Colic lymph node (tissue), 1 donor: Measurements from ENCODE around the genes SP9, CHRNA1 and EVX2.

DNA sequence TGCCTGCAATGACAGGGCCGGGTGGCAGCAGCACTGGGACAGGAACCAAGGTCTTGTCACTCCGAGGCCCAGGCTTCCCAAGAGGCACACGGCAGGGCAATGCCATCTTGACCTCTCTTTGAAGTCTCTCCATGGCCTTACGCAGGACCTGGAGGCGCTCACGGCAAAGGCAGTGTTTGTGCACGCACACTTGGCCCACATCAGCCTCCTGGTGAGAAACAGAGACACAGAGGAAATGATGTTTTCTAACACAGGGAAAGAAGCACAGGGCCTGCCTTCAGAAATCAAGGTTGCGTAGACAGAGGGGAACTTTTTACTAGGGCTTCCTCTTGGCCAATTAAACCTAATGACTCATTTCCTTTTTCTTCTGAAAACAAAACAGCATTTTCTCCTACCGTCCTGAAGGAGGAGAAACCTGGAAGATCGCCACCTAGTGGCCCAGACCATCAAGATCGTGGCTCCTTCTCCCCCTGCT, 74.5 kb upstream of the SP3 start:
- PRO-cap = unidirectional peak, minus-strand start at position 210 of the sequence; unidirectional peak, minus-strand start at position 286 of the sequence

GRCh38 chr2:174071968-174072631, 106.9 kb upstream of the SP3 start:
- PRO-cap = no peak

DNA sequence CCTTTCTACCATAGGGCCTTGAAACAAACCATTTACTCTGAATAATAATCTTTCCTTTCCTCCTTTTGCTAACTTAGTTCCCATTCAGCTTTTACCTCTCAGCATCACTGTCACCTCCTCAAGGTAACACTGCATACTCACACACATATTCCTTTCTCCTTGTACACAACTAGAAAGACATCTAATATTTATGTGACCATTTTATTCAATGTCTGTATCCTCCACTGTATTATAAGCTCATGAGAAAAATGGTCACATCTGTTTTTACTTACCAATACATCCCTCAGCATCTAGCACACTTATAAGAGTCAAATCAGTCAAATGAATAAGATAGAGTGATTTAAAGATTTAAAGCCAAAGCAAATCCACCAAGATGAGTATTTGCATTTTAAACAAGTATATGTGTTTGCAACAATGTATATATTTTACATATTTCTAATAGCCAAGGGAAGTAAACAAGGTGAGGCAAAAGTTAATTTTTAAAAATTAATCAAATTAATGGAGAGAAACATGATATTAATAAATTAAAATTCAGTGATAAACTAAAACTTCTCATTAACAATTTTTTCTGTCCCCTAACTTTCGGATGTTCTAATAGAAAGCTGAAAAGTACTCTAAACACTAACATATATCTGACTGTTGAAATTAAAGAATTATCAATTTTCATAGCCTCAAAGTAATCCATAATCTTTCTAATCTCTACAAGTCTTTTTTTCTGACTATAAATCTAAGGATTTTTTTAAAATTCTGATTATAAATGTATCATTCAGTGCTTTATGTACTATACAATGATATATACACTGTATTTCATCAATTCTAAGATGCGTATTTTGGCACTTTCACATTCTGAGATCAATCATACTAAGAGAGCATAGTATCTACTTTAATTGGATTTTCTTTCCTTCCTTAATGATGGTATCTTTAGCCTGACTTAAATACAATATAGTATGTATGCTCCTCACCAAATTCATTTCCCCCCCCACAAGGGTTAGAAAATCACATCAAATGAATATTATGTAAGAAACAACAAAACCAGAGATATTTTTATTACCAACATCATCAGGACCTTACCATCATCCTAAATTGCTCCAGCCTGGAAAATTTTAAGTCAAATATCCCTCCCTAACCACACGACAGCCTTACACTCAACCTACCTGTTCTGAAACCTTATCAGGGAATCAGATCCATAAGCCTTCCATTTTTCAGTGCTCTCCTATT, 27.6 kb downstream of the OLA1 start:
- PRO-cap = no peak

GRCh38 chr2:174310633-174311284, 24.0 kb upstream of the SP9 start:
- PRO-cap = no peak

GRCh38 chr2:174325756-174327189, 8.5 kb upstream of the SP9 start:
- PRO-cap = no peak

GRCh38 chr2:174334368-174335162, at the start of gene SP9:
TSS of gene SP9 (plus strand) at chr2:174334954.
- PRO-cap = no peak

DNA sequence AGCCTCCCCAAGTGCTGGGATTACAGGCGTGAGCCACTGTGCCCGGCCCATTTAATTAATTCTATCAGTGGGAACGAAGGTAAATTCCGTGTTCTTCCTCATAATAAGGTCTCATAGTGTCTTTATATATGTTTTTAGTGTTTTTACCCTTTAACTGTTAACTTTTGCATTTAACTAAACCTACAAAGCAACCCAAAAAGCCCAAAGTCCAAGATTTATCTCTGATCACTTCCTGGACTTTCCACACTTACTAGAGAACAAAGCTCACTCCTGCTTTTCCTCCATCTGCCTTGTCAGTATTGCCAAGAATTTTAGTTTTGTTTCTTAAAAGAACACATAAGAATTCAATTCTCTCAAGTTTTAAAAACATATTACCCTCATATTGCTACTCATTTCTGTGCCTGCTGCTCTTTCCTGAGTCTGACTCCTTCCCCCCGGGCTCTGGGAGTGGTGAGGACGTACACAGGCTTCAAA, 24.8 kb upstream of the GPR155 start:
- PRO-cap = no peak

GRCh38 chr2:174546678-174547510, 50.7 kb downstream of the WIPF1 start:
- PRO-cap = no peak

DNA sequence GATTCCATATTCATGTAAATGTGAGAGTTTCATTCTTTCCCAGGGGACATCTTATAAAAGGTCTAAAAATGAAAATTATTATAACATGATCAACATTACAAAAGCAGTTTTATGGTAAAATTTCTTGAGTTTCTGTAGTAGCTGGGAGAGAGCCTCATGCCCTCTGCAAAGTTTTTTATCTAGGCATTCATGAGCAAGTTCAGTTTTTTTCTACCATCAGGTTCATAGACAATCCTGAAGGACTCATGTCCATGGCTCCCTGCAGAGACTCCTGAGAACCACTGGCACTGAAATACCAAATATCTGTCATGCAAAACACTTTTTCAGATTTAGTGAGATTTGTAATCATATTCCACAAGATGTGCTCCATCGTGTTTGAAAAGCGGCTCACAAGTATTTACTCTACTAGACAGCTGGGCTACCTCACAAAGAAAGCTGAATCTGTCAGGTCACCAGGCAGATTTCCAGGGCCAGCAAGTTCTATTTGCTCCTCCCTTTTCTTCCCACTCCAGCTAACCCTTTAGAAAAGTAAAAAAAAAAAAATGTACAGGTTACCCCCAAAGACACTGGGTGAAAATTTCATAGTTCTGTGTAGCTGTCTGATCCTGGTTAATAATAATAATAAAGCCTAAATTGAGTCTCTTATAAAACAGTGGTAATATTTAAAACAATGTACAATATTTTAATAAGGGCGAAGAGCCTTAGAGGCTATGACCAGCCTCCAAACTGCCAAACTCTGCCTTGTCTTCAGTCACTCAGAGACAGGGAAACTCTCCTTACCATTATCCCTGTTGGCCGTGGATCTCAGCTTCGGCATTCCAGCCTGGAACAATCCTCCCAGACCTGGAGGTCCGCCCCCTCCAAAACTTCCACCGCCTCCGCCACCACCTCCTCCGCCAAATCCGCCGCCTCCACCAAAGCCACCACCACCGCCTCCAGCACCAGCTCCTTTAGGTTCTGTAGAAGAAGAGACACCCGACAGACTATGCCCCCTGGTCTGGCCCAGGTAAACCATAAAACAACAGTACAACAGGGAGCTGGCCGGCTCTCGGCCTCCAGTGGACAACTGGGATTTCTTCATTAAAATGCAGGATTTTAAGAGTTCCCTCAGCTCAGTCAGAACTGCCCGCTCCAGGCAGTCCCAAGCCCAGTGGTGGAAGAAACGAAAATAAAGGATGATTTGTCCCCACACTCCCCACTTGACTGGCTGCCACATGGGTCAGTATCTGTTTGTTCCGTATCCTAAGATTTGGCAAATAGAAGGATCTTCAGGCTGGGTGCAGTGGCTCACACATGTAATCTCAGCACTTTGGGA, 22.7 kb downstream of the WIPF1 start:
- PRO-cap = no peak

- PRO-cap = bidirectional peak, plus-strand start at chr2:174591162, minus-strand start at chr2:174591142
These were observed 6.8 kb downstream of the WIPF1 start for GRCh38 chr2:174590834-174591273.

DNA sequence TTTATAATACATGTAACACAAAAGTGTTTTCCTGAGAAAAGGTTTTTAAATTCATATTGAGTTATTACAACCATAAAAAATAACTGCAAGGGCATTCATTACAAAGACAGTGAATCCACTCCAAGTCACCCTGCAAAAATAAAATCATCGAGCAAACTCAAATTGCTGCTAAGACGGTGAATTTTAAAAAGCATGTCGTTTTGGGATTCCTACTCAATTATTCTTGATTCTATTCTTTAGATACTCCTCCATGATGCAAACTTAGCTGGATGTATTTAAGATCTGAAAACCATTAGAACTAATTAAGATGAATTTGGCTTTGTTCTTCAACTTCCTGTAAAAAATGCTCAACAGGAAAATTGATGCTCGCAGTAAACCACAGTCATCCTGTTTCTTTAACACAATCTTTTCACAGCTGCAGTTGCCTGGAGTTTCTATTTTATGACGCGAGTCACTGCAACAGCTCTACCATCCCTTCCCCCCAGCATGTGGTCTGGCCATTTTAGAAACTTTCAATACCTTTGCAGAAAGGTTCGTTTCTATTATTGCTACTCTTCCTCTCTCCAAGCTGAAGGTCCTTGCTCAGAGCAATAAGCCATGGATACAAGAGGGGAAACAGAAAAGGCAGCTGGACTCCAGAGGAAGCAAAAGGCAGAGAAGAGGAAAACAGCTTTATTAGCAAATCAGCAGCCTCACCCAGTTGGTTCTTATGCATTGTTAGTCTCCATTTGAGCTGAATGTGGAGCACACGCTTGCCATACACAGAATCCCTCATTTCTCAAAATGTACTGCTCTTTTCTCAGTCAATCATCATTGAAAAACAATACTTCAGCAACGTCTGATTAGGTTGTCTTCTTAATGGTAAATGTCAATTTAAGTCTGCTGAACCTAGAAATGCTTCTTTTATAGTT, 4.0 kb downstream of the WIPF1 start:
- PRO-cap = bidirectional peak, plus-strand start at position 420 of the sequence, minus-strand start at position 300 of the sequence; bidirectional peak, plus-strand start at position 727 of the sequence, minus-strand start at position 730 of the sequence

DNA sequence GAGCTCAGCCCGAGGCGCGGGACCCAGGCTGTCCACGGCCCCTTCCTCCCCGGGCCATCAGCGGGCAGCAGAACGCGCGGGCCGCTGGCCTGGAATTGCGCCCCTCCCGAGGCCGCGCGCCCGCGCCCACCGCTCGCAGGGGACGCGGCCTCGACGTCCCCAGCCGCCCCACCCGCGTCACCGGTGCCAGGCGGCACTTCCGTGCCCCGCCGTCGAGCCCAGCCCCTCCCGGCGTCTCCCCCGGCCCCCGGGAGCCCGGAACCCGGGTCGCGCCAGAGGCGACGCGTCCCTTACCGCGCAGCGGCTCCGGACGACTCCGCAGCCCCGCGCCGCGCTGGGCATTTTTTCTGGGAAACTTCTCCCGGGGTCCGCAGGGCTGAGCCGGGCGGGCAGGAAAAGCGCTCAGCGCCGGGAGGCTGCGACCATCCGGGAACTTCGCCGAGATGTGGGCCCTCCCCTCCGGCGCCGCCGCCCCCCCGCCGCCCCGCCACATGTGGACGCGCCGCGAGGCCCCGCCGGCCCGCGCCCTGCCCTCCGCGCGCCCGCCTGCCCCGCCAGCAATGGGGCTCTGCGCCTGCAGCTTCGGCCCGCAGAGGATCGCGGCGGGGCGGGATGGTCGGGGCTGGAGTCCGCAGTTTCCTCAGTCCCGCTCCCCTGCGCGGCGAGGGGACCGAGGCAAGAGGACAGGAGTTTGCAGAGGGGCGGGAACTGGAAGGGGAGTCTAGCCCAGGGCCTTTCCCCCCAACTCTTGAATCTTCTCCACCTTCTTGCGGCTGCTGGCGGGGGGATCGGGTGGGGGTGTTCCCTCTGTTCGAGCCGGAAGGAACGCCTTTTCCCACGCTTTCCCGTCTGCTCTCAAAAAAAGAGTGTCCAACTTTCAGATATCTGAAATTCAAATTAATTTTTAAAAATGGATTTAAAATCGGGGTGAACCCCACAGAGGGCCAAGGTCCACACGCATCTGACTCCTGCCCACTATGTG, 81.5 kb downstream of the CHRNA1 start:
- PRO-cap = bidirectional peak, plus-strand start at position 258 of the sequence, minus-strand start at position 179 of the sequence; bidirectional peak, plus-strand start at position 592 of the sequence, minus-strand start at position 434 of the sequence

GRCh38 chr2:174764348-174764690, at the start of gene CHRNA1:
TSS of gene CHRNA1 (minus strand) at chr2:174764472.
- PRO-cap = no peak

DNA sequence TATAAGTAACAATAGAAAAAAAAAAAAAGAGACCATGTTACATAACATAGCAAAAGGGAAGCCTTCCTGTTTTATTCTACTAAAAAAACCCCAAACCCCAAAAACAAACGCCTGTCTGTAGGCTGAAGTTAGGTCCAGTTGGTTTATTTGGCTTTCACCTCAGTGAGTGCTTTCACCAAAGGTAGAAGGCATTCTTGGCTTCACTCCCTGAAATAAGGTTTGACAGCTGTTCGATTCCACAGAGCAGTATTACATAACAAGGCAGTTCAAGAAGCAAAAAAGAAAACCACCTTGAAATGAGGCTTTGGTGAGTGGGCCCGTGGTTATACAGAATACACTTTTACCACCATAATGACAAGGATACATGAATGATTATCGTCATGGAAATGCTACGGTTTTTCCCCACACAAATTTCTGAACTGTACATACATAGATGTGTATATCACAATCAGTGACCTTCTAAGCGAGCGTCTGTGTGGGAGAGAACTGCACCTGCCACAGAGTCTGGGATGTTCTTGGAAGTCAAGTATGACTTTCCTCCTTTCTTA, 80.0 kb upstream of the CHRNA1 start:
- PRO-cap = no peak

DNA sequence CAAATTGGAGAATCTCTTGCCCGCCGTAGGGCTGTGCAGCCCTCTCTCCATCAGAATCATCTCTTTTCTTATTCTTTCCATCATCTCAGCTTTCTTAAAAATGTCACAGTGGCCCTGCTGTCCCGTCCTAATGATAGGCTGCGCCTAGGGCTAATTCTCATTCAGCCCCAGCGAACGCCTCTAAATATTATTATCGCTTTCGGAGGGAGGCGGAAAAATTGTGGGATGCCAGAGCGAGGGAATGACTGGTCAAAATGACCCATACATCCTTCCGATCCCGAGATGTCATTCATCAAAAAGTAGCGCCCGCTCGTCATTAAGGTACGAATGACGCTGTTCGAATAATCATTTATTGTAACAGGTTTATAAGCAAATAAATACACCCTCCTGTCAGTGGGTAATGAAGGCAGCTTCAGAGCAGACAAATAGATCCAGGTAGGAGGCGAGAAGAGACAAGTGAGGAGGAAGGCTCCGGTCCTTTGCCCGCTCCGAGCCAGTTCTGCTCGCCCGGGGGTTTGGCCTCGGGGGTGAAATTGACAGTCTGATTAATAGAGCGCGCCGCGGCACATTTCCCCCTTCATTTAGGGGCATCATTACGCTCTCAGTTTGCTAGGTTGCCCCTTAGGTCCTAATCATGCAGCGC, at the start of gene EVX2:
EVX2 (minus strand) TSS at position 270 of the 643 bp plus-strand sequence.
- PRO-cap = no peak

DNA sequence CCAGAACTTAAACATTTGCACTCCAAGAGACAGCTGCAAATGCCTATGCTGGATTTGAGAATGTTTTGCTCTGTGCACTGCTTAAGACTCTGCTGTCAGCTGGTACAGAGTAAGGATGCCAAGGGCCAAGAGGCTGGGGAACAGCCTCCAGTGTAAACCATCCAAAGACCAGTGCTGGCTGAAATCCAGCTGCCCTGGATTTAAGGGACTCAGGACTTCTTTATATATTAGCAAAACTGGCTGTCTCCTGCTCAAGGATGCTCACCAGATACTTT, 3.9 kb downstream of the HOXD8 start:
- PRO-cap = no peak

GRCh38 chr2:176136611-176137331, 7.3 kb downstream of the HOXD8 start:
- PRO-cap = bidirectional peak, plus-strand start at chr2:176136646, minus-strand start at chr2:176136418

- PRO-cap = no peak
These were observed 3.2 kb upstream of the HOXD4 start for GRCh38 chr2:176147989-176148687.

DNA sequence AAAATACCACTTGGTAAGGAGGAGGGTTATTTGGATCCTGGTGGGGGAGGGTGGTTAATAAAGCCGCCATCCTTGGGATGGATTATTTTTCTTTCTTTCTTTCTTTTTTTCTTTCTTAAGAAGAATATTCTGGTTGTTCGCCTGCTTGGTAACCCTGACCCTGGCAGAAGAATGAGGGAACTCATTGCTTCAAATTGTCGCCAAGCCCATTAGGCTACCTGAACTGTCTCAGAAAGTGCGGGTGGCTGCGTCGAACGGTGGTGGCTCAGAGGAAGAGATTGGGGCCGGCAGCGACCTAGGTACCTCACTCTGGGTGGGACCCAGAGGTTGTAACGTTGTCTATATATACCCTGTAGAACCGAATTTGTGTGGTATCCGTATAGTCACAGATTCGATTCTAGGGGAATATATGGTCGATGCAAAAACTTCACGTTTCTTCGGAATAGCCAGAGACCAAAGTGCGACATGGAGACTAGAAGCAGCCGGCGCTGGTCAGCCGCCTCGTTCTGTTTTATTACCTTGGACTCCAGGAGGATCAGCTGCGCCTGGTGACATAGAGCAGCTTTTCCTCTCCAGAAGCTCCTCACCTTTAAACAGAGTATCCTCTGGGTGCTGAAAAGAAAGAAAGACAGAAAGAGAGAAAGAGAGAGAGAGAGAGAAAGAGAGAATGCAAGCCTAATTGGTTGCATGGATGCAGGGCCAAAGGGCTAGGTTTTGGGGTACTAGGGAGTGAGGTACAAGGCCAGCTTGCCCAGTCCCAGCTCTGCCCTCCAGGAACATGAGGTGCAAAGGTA, 1.2 kb upstream of the HOXD4 start:
- PRO-cap = no peak

DNA sequence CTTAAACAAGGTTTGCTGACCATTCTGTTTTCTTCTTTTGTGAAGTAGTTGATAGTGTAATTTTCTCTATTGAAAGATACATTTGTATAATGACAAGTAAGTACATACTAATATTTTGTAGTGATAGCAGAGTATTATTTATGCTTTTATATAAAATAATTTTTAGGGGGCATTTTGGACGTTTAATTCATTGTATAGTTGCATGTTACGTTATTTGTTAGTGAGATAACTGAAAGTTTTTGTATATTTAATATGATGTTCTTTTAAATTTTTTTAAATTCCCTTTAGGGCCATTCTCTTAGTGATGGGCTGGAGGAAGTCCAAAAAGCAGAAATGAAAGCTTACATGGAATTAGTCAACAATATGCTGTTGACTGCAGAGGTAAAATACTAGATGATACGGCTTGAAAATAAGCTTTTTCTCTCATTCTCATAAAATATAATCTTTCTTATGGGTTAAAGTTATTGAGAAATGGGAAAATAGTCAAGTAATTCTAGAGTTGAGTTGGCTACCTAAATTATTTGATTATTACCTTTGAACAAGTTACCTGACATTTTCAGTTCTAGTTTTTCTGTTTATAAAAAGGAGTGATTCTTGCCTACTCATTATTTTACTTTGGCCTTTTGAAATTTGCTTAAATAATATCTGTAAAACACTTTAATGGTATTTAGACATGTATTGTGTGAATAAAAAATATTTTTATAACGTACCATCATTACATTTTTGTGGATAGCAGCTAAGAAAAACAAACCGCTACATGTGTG, 58.9 kb downstream of the MTX2 start:
- PRO-cap = no peak